H7 (cell line): ENCODE data around the gene SMS.

DNA sequence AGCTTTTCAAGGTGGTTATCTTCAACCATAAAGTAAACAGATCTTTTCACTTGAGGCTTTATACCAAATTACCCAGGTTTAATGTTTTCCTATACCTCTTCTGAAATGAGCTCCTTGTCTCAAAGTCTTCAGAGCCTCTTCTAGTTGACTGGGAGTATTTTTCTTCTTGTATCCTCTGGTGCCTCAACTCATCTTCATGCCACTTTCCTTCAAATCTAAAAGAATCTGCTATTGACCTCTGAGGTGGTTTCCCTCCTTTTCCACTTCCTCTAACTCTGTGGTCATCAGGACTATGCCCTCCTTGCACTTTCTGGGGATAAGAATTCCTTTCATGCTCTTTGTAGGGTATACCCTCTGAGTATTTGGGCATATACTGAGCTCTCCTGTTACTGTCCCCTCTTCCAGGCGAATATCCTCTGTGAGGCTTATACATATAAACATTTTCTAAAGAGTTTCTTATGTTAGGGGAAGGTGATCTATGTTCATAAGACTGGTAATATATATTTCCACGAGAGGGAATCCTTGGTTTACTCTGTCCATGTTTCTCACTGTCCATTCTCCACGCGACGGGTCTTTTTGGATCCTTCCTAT, 24.8 kb downstream of the BCLAF3 start:
- RAMPAGE, long total RNA: no peak

- RAMPAGE, long total RNA: no peak
These were observed 47.4 kb upstream of the EIF1AX start for GRCh38 chrX:20188864-20189664.

- RAMPAGE, long total RNA: no peak
These were observed 47.8 kb downstream of the RPS6KA3 start for GRCh38 chrX:20218680-20219458.

DNA sequence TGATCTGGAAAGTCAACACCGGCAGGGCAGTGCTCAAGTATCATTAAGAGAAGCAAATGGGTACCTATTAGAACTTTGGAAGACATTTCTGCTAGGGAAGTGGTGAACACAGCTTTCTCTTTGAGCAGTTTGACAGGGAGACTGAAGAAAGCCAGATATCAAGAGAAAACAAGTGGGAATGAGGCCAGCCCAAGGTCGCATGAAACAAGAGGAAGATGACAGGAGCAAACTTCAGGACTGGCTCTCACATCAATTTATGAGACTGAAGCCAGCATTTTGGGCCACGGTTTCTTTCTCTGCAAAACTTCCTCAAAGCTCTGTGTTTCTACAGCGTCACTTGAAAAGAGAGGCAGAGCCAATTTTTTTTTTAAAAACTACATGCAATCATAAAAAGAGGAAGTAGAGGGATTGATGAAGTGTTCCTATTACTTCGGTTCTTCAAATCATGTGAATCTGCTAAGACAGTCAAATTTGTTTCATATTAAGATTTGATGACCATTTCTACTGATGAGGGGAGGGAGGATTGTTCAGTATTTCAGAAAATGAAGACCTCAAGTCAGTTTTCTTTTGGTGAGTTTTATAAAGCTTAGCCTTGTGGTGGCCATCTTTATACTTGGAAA, 108.4 kb upstream of the RPS6KA3 start:
- RAMPAGE, long total RNA: no peak

DNA sequence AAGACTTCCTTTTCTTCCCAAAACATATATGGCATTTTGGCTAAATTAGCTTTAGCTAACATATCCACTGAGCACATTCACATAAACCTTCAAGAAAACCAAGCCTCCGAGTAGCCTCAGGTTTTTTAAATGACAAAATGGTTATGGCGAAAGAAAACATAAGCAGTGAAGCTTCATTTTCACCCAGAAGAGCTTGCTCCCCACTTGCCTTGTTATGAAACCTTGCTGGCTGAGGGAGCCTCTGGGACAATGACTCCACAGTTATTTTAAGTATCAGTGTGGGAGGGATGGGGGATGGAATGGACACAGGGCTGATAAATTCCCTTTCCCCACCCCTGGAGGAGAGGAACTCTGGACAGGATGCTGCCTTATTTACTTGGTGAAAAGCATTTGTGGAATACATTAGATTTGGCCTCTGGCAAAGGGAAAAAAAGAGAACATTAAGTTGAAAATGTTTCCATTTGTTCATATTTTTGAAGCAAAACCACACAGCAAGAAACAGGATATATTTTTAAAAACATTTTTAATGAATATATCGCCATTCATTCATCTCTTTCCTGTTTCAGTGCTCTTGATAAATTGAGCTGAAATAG, 220.7 kb upstream of the CNKSR2 start:
- RAMPAGE, long total RNA: no peak

DNA sequence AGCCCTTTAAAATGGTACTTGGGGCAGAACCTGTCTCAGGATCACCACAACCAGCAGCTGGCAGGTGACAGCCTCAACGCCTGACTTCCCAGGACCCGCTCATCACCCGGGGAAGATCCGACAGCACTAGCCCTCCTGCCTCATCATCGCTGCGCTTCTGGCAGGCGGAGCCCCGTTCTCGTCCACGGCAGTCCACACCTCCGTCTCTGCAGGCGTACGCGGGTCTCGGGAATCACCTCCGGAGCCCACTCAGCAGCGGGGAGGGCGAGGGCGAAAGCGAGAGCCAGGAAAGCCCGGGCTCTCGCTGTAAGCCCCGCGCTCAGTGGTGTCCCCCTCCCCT, 626 bp upstream of the CNKSR2 start:
- RAMPAGE, long total RNA: no peak

DNA sequence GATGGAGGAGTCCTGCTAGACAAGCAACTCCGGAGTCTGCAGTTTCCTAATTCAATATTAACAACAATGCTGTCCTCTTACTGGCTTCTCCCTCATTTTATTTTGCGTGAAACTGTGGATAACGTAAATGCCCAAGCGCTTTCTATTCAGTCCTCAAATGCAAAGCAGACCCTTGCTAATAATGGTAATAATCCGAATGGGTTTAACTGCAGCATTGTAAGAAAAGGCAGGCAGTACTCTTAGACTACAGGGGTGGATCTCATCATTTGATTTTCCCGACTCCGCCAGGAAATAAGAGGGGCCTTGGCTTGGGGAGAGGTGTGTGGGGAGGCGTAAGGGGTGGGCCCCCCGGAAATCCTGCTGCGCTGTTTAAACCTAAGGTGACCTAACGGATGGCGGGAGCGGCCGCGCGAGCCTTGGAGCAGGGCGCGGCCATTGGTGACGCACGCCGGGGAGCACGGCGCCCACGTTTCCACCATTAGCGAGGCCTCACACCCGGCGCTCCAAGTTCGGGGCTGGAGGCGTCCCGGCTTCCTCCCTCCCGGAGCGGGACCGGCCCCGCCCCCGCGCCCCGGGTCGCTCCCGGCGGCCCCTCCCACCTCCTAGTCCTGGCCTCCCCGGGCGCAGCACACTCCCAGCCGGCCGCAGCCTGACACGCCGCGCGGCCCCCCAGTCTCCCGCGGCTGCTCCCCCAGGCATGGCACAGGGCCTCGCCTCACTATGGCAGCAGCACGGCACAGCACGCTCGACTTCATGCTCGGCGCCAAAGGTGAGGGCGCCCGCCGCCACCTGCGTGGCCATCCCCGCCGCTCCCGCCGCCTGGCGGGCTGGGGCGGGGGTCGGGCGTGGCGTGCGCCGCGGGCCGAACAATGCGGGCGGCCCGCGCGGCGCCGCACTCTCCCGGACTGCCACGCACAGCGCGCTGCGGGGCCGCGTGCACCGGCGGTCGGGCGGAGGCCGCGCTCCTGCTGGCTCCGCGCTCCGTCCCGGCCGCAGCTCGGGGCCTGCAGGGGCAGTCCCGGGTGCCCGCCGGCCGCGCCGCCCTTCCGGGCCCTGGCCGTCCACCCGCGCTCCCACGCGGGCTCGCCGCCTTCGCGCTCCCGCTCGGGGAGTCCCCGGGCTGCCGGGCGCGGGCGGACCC, at the start of gene SMS:
TSS of gene SMS (plus strand) at position 605 of the 1,141 bp plus-strand sequence.
- RAMPAGE, long total RNA: start-site peak on the plus strand centred at position 639 of the sequence, 84 bp wide, 6,738 reads

- RAMPAGE, long total RNA: no peak
These were observed 29.8 kb downstream of the PHEX start for GRCh38 chrX:22061926-22062253.

GRCh38 chrX:22300046-22300607, 27.4 kb downstream of the CBLL2 start:
- RAMPAGE, long total RNA: no peak

DNA sequence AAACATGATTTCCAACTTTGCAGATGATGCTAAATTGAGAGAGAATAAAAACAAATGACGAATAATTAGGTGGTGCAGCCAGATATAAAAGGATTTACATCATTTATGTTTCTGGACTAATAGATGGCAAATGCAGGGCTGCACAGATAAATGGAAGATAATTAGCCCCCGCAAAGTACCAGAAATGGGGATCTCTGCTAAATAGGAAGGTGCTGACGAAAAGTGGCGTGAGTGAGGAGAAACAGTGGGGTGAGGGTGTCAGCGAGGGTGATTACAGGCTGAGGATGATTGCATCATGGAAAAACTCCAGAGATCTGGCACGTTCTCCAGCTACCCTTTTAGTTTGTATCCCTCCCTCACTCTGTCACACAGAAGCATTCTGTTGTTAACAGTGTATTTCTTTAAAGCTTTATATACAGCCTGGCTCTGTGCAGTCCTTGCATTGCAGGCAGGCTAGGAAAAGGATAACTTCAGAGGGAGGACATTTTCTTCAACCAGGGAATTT, 309.7 kb upstream of the DDX53 start:
- RAMPAGE, long total RNA: no peak

DNA sequence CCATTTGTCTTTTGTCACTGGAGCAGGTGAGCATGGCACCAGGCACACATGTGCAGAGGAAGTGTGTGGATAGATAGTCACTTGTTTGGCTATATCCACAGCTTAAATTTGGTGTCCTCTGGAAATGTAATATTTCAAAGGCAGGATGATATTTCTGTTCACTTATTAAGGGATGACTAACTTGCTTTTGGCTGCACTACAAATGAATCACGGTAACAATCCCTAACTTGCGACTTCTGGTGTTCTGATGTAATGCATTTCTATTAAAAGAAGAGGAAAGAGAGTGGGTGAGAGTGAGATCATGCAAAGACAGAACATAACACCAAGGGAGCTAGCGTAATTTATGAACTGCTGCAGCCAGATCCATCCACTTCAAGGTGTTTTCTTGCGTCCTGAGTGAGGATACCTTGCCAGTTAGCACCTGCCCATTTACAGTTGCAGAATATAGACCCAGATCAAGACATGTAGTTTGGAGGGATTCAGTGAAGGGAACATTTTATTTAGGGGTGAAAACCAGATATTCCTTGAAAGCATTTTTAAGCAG, 38.8 kb downstream of the PTCHD1 start:
- RAMPAGE, long total RNA: no peak

GRCh38 chrX:23659962-23660947, 7.0 kb upstream of the PRDX4 start:
- RAMPAGE, long total RNA: start-site peak on the minus strand at chrX:23660026-23660127, 7 reads

DNA sequence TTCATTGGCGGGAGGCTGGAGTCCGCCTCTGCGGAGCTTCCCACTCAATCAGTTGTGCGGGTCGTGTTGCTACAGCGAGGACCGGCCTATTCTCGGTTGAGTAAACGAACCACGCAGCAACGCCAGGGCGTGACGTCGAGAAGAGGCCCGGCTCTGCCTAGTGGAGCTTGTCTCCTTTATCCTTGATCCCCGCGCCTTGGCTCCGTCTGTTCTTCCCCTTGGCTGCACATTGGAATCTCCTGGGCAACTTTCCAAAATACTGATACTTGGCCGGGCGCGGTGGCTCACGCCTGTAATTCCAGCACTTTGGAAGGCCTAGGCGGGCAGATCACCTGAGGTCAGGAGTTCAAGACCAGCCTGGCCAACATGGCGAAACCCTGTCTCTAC, 261 bp upstream of the ACOT9 start:
- RAMPAGE, long total RNA: no peak

DNA sequence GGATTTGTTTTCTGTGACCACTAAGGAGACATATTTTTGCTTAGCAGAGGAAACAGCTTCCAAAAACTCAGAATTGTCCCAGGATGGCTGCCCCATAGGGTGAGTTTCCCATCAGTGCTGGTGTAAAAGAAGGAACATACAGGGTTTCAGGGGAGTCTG, 56.1 kb downstream of the SAT1 start:
- RAMPAGE, long total RNA: no peak

GRCh38 chrX:24025399-24026370, 1.3 kb downstream of the KLHL15 start:
- RAMPAGE, long total RNA: no peak

GRCh38 chrX:24050519-24050794, 4.3 kb upstream of the EIF2S3 start:
- RAMPAGE, long total RNA: no peak

GRCh38 chrX:24063400-24064616, 9.1 kb downstream of the EIF2S3 start:
- RAMPAGE, long total RNA: no peak

DNA sequence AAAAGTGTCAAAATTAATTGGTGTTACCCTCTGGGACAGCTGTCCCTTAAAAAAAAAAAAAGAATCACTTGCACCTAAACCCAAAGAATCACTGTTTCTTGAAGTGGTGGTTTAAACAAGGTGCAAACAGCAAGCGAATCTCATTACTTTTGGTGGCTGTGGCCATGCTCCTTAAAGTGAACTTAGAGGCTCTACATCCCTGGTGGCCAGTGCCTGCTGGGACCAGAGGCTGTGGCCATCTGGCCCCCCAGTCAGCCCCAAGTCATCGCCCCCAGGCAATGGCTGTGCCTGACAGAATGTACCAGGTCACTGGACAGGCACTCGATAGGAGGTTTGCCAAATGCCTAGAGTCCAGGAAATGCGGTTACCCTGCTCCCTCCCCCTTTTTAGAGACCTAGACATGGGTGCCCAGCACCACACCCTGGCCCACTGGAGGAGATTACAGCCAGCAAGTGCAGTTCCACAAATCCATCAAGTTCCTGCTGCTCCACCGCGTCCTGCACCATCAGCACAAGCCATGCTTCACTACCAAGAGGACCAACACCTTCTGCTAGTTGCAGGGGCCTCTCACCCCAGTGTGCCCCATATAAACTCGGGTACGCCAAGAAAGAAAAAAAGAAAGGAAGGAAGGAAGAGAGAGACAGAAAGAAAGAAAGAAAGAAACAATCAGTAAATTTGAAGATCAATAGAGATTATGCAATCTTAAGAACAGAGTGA, 16.3 kb upstream of the ZFX start:
- RAMPAGE, long total RNA: no peak

- RAMPAGE, long total RNA: no peak
These were observed 21.4 kb downstream of the SUPT20HL2 start for GRCh38 chrX:24292335-24292941.

DNA sequence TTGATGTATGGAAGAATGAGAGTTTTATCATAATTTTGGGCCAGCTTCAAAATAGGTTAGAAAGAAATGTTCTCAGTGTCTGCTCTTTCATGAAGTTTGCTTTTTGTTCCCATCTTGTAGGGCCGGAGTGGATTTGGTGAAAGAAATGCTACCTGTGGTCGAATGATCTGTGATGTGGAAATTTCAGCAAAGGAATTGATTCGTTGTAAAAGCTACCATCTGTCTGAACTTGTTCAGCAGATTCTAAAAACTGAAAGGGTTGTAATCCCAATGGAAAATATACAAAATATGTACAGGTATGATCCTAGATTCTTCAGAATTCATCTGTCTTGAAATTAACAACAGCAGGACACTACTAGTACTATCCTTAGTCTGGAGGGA, 45.5 kb downstream of the POLA1 start:
- RAMPAGE, long total RNA: no peak